Adrenal gland (tissue), 7 donors: ENCODE results near the genes IRAK1BP1, BCKDHB, TENT5A and PGM3.

GRCh38 chr6:75306227-75306577, 21.6 kb upstream of the TMEM30A start:
- PRO-cap, 3 experiments, result no peak in any of the 3 experiments
- RAMPAGE, long total RNA, 4 experiments, result no peak in any of the 4 experiments
- RRBS, result no CpG with 5 or more reads among the region's 6 CpGs

DNA sequence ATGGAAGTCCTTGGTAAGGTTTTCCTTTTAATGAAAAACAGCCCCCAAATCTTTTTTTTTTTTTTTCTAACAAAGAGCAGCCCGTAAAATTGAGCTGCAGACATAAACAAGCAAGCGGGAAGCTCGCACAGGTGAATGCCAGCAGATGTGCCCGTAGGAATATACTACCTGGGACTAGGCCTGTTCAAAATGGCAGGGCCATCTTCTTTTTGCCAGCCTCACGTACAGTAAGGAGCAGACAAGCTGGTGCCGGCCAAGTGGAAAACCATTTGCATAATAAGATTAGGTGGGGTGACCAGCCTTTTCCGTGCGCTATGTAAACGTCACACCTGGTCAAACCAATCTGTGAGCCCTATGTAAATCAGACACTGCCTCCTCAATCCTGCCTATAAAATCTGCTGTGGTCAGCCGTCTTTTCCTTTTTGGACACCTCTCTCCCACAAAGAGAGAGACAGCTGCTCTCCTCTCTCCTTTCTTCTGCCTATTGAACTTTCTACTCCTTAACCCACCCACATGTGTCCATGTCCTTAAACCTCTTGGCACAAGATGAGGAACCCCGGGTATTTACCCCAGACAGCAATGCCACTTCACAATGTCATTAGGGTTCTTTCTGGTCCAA, 60.8 kb upstream of the TMEM30A start:
- PRO-cap, 3 experiments, result no peak in any of the 3 experiments
- RAMPAGE, long total RNA, 4 experiments, result no peak in any of the 4 experiments
- RRBS, result no CpG with 5 or more reads among the region's 11 CpGs

DNA sequence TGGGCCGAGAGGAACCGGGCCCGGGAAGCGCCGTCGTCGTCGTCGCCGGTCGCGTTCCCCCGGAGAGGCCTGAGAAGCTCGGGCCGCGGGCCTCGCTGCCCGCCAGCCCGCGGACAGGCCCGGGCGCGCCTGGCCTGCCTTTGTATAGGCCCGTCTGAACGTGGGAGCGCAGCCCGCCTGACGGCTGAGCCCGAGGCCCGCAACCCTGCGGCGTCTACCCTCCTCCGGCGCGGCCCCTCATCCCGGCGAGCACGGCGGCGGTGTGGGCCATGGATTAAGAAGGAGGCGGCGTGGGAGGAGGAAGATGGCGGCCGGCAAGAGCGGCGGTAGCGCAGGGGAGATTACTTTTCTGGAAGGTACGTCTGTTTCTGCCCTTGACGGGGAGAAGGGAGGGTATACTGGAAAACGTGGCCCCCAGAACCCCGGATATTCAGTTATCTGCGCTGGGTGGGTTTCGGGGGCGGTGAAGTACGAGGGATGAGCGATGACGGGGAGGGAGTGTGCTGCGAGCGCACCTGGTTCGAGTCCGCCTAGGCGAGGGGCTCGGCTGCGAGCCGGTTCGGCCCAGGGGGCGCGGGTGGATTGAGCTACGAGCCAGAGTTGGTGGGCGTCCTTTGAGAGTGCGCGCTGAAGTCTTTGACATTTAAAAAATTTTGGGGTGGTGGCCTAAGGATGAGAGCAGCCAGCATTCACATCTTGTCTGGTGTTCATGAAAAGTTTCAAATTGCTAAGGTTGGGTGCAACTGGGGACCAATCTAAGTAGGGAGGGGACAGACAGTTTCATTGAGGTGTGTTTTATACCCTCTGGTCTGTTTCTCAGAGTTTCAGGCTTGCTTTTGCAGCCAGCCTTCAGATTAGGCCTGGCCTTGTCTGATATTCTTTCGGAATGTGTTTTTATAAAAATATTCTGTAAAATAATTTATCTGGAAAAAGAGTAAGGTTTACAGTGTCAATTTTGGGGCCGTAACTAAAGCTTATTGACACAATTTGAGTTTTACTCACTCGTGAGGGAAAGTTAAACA, 852 bp downstream of the SENP6 start:
- PRO-cap, 3 experiments, result peak in 3 of 3 experiments; most common plus-strand start position 280 of the sequence (in 1); most common minus-strand start position 115 of the sequence (in 3)
- RAMPAGE, long total RNA, 4 experiments, result start-site peak on the plus strand in 1 of 4 experiments, centred at position 298 of the sequence, 19 reads per replicate
- RRBS, result 1% methylated on average over 31 of the region's 75 CpGs

GRCh38 chr6:75621324-75621877, 19.7 kb downstream of the SENP6 start:
- PRO-cap, 3 experiments, result no peak in any of the 3 experiments
- RAMPAGE, long total RNA, 4 experiments, result no peak in any of the 4 experiments
- RRBS, result no CpG with 5 or more reads among the region's 1 CpG

DNA sequence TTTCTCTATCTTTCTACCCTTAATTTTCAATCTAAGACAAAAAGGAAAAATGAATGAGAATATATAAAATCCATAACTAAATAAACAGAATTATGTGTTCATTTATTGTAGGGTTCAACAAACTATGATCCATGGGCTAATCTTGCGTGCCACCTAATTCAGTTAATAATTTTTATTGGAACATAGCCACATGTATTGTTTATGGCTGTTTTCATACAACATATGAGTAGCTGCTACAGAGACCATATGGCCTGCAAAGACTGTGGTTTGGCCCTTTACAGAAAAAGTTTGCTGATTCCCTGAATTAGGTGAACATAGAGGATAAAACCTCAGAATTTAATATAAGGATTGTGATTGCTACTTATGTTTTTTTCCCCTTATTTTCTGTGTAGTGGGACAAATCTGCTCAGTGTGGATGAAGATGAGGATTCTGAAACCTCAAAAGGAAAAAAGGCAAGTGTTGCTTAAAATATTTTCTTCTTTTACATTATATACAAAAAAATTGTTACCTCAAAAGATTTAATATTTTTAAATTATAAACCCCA, 21.9 kb downstream of the SENP6 start:
- PRO-cap, 3 experiments, result no peak in any of the 3 experiments
- RAMPAGE, long total RNA, 4 experiments, result start-site peak on the plus strand in 1 of 4 experiments, centred at position 412 of the sequence, 10 reads per replicate
- RRBS, result no CpG with 5 or more reads among the region's 1 CpG

GRCh38 chr6:75677369-75678200, 71.5 kb upstream of the MYO6 start:
- PRO-cap, 3 experiments, result no peak in any of the 3 experiments
- RAMPAGE, long total RNA, 4 experiments, result no peak in any of the 4 experiments
- RRBS, result no CpG with 5 or more reads among the region's 3 CpGs

- PRO-cap, 3 experiments, result no peak in any of the 3 experiments
- RAMPAGE, long total RNA, 4 experiments, result no peak in any of the 4 experiments
- RRBS, result no CpG with 5 or more reads among the region's 8 CpGs
Measured at GRCh38 chr6:76561045-76561839, 488.8 kb upstream of the IMPG1 start.

- PRO-cap, 3 experiments, result no peak in any of the 3 experiments
- RAMPAGE, long total RNA, 4 experiments, result no peak in any of the 4 experiments
Measured at GRCh38 chr6:78066983-78067182, 414.0 kb downstream of the MEI4 start.

GRCh38 chr6:78866968-78868144, at the start of gene IRAK1BP1:
TSS of gene IRAK1BP1 (plus strand) at chr6:78867551.
- PRO-cap, 3 experiments, result peak in 3 of 3 experiments; most common plus-strand start chr6:78867753 (in 2); most common minus-strand start chr6:78867483 (in 3)
- RAMPAGE, long total RNA, 4 experiments, result start-site peak on the plus strand in 4 of 4 experiments, at chr6:78867479-78867881 at its widest, 17 to 247 reads per replicate
- RRBS, result 1% methylated on average over 24 of the region's 62 CpGs

- PRO-cap, 3 experiments, result no peak in any of the 3 experiments
- RAMPAGE, long total RNA, 4 experiments, result no peak in any of the 4 experiments
- RRBS, result 9% methylated on average over 19 of the region's 47 CpGs
Measured at GRCh38 chr6:78910469-78910972, 43.2 kb downstream of the IRAK1BP1 start.

GRCh38 chr6:79656751-79657564, 25.8 kb downstream of the SH3BGRL2 start:
- PRO-cap, 3 experiments, result no peak in any of the 3 experiments
- RAMPAGE, long total RNA, 4 experiments, result no peak in any of the 4 experiments
- RRBS, result no CpG with 5 or more reads among the region's 5 CpGs

GRCh38 chr6:79869425-79869931, 77.9 kb downstream of the ELOVL4 start:
- PRO-cap, 3 experiments, result no peak in any of the 3 experiments
- RAMPAGE, long total RNA, 4 experiments, result no peak in any of the 4 experiments
- RRBS, result no CpG with 5 or more reads among the region's 21 CpGs

- PRO-cap, 3 experiments, result no peak in any of the 3 experiments
- RAMPAGE, long total RNA, 4 experiments, result no peak in any of the 4 experiments
Measured at GRCh38 chr6:80086264-80086671, 20.2 kb upstream of the BCKDHB start.

GRCh38 chr6:80106230-80107505, at the start of gene BCKDHB:
TSS of gene BCKDHB (plus strand) at chr6:80106671.
- PRO-cap, 3 experiments, result peak in 3 of 3 experiments; most common plus-strand start chr6:80106671 (in 2); most common minus-strand start chr6:80106426 (in 2)
- RAMPAGE, long total RNA, 4 experiments, result start-site peak on the plus strand in 4 of 4 experiments, at chr6:80106635-80106690 at its widest, 290 to 2,675 reads per replicate
- RRBS, result 2% methylated on average over 16 of the region's 62 CpGs

GRCh38 chr6:81752587-81752962, at the start of gene TENT5A:
TSS of gene TENT5A (minus strand) at chr6:81752681.
- PRO-cap, 3 experiments, result peak in 3 of 3 experiments; most common plus-strand start chr6:81752833 (in 3); most common minus-strand start chr6:81752681 (in 3)
- RAMPAGE, long total RNA, 4 experiments, result start-site peak on the minus strand in 1 of 4 experiments, at chr6:81752644-81752770 at its widest, 12 reads per replicate
- RRBS, result no CpG with 5 or more reads among the region's 28 CpGs

DNA sequence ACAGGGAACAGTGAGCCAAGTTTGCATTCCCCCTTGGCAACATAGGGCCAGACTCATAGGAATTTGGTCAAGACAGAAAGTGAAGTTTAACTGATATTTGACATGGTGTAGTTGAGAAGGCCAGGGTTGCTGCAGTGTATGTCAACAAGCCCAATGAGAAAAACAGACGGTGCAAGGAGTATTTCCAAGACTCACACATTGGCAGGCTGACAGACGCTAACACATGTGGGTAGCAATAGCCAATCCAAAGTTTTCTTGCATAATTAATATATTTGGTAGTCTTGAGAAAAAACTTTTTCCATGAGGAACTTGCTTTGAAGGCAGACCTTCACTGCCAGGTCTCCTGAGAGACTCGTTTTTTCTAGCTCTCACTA, 213.8 kb downstream of the IBTK start:
- PRO-cap, 3 experiments, result peak in 1 of 3 experiments; most common minus-strand start position 155 of the sequence (in 1)
- RAMPAGE, long total RNA, 4 experiments, result no peak in any of the 4 experiments
- RRBS, result no CpG with 5 or more reads among the region's 3 CpGs

GRCh38 chr6:83192413-83193520, at the start of gene PGM3:
TSS of gene PGM3 (minus strand) at chr6:83193265.
- PRO-cap, 3 experiments, result peak in 3 of 3 experiments; most common plus-strand start chr6:83193381 (in 2); most common minus-strand start chr6:83193257 (in 3)
- RAMPAGE, long total RNA, 4 experiments, result start-site peak on the plus strand in 4 of 4 experiments, at chr6:83193345-83193397 at its widest, 48 to 792 reads per replicate; start-site peak on the minus strand in 4 of 4 experiments, at chr6:83193224-83193271 at its widest, 58 to 322 reads per replicate
- RRBS, result under 1% methylated on average over 15 of the region's 73 CpGs

GRCh38 chr6:83459080-83459347, 28.2 kb upstream of the ME1 start:
- PRO-cap, 3 experiments, result no peak in any of the 3 experiments
- RAMPAGE, long total RNA, 4 experiments, result no peak in any of the 4 experiments
- RRBS, result no CpG with 5 or more reads among the region's 3 CpGs

DNA sequence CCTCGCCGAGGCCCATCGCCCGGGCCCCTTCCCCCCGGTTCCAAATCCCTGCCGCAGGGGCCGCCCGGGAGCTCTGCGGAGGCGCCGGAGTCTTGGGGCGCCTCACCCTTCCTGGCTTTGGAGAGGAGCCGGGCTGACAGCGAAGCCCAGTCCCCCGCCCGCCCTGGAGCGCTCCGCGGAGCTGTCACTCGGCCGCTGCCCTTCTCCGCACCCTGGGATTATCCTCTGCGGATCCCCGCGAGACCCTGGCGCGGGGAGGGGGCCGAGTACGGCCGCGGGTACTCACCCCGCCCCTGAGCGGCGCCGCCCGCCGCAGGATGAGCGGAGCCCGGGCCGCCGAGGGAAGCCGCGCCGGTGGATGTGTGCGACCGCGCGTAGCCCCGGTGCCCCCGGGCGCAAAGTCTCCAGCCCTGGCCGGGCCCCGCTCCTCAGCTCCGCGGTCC, 321 bp downstream of the SNAP91 start:
- PRO-cap, 3 experiments, result no peak in any of the 3 experiments
- RAMPAGE, long total RNA, 4 experiments, result no peak in any of the 4 experiments
- RRBS, result 0% methylated on average over 2 of the region's 55 CpGs

DNA sequence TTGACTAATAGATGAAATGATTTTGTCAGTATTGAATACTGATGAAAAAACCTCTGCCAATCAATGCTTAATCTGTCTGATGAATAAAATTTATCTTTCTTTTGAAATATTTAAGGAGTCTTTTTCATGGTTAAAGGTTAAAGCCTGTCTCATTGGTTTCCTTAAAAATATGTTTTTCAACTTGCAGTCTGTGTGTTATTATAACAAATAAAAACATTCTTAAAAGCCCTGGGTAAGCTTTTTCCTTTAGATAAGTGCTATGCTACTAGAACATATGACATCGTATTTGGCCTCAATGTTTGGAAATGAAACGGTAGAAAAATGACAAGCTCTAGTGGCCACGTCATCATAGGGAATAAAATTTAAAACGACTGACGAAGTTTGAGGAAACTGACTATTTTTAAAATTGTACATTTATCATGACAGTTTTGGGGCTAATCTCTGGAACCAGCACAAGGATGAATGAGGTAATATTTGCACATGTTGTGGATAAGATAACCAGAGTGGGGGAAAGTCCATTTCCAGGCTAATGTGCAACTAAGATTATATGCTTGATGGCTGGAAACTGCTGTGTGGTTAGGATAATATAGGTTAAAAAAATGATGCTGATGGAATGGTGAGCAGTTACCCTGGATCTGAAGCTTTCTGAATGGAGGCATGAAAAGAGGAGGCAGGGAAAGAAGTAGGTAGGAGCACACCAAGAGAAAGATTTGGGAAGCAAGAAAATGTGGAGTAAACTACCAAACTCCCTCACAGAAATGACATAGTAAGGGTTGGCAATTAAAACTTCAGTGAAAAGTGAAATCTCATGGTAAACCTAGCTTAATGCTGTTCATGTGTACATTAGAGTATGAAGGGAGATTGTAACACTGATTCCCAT, 42.5 kb upstream of the CEP162 start:
- PRO-cap, 3 experiments, result no peak in any of the 3 experiments
- RAMPAGE, long total RNA, 4 experiments, result no peak in any of the 4 experiments
- RRBS, result no CpG with 5 or more reads among the region's 5 CpGs